Cerebellum (tissue), 5 donors: ENCODE measurements around the genes EXOC4 and LRGUK.

DNA sequence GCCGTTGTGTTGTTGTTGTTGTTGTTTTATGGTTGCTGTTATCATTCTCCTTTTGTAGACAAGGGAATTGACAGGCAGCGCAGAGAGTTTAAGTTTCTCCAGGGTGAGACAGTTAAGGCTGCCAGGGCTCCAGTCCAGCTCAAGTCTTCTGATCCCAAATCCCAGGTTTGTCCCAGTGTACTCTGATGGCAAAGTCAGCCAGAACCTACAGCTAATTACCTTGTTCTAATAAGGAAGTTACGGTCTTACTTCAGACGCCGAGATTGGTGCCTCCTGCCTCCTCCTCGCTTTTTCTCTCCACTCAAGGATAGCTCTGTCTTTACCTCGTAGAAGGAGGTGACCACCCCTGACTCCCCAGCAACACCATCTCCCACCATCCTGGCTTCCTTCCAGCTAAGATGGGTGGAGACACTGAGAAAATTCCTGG is 21.4 kb upstream of the PODXL start:
- PRO-cap, 3 experiments = peak in 1 of 3 experiments; most common minus-strand start position 292 of the sequence (in 1)
- RAMPAGE, long total RNA = no peak

DNA sequence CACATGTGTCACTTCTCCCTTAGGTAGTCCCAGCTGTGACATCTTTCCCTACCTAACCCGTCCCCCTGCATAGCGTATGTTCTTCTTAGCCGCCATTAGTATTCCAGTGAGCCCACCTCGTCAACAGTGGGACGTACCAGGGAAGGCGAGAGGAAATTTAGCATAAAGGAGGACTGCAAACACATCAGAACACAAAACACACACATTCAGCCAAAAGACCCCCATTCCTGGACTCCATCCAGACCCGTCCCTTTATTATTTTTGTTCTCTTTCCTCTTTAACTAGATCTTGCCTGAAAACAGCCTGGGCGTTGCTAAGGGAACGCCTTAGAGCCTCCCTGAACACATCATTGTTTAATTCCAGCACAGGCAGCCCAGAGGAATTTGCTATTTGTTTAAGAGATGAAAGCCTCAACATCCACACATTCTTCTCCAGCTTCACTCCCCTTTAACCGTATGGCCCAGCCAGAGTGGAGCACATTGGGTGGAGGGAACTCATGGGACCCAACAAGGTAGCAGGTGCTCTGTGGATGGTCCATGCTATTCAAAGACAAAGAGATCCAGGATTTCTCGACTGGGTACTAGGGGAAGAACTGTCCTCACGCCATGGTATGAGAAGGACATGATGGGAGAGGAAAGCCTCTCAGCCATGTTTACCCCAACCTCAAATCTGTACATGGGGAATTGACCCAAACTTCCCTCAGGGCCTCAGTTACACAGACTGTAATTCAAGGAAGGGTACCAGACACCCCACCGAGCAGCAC is 44.2 kb upstream of the PODXL start:
- PRO-cap, 3 experiments = no peak in any of the 3 experiments
- RAMPAGE, long total RNA = no peak

DNA sequence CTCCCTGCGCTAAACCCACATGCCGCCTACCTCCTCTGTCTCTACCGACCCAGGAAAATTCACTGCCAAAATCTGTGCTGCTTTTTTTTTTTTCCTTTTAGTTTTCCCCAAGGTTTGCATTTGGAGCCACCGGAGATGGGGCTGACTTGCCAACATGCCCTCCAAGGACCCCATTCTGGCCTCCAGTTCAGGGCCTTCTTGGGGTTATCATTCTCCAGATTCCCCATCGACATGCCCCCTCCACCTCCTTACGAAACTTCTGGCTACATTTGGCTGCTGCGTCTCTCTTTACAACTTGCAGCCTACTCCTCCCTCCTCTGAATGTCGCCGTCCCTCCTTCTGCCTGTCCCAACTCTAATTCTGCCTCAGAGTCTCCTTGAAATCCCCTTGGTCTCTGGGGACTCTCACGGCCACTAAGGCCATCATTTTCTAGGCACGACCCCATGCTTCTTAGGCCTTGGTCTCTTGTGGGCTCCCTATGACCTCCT is 72.2 kb upstream of the PODXL start:
- PRO-cap, 3 experiments = no peak in any of the 3 experiments
- RAMPAGE, long total RNA = no peak

DNA sequence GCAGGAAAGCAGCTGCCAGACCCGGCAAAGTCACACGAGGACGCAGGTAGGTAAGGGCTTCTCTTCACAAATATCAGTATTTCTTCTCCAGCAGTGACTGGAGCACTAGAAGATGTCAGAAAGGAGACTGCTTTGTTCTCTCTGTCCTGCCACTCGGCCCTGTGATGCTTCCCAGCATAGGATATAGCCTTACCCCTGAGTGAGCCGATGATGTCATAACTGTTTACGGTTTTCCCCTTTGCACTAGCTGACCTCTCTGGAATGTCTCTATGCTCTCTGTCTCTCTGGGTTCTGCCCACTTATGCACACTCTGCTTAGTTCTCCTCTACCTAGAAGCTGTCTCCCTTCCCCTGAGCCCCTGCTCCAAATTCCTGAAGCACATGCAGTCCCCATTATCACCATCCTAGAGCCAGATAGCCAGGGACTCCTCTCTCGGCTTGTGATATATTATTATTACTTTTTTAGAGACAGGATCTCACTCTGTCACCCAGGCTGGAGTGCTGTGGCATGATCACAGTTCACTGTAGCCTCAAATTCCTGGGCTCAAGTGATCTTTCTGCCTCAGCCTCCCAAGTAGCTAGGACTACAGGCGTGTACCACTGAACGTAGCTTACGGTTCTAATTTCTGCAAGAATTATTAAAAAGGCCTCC is 167.6 kb upstream of the PODXL start:
- PRO-cap, 3 experiments = no peak in any of the 3 experiments
- RAMPAGE, long total RNA = no peak

DNA sequence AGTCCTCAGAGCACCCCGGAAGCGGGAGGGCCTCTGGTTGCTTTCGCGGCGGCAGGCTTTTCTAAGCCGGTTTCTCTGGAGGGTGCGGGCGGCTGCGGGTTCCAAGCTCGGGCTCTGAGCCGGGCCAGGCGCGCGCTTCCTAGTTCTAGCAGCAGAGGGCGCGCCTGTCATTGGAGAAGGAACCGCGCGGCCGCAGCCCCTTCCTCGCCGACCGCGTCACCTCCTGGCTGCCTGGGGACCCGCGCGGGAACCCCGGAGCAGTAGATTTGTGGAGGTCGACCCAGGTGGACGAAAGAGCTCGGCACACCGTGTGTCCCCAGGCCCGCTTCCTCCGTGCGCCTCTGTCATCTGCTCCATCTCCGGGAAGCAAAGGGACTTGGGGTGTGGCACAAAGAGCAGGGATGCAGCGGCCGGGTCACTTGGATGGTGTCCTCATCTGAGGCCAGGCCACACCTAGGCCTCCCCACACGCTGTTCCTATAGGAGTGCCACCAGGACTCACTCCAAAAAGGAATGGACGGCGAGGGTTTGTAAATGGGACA is 389.0 kb upstream of the PODXL start:
- PRO-cap, 3 experiments = no peak in any of the 3 experiments
- RAMPAGE, long total RNA = no peak

DNA sequence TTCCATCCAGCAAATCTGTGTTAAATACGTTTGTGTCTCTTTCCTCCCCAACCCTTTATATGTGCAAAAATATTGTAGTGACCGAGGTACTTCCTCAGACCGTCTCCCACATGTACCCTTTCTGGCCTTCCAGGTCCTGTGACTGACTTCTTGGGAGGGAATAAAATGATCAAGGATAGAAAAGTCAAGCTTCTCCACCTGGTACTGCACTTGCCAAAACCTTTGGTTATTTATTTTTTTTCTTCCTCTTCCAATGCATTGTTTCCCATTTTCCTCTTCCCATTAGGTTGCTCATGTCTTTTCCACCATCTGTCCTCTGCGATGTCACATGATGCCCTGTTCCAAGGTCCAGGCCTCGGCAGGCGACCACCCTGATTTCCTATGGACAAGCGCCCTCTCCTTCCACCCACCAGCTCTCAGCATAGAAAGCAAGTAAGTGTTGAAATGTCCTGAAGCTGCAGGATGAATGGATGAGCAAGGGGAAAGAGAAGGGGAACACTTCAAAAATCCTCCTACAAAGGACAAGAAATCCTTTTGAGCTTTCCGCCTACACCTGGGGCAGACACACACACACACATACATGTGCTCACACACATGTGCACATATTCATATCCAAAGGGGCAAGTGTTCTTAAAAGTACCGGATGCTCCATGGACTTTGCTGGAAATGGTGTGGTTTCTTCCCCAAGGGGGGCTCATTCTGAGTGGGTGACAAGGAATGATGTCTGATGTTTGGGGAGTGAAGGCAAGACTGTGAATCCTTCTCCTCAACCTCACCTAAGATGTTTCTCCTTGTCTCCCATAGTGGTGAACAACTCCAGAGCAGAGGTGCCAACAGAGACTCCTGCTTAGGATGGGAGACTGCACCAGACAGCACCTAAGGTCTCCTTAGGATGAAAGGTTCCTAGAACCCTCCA is 448.0 kb downstream of the PLXNA4 start:
- PRO-cap, 3 experiments = no peak in any of the 3 experiments
- RAMPAGE, long total RNA = no peak

DNA sequence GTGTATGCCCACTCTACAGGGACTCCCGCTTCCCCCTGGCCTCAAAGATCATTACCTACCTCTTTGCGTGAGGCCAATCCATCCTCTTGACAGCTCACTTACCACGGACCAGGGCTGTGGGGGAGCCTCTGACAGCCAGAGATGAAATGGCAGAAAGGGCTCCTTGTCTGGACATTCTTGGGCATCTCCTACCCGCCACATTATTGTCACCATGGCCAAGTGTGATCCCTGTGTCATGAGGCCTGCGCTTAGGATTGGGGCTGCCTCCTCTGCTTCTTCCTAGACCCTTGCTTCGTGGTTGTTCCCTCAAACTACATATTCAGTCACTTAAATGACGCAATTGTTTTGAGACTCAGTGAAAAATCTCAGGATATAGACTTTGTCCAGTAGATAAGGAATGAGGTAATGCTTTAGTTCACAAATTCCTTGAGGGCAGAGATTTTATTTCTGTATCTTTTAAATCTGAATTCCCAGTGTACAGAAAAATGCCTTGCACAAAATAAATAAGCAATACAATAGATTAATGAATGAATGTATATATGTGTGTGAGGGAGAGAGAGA is 159.1 kb downstream of the PLXNA4 start:
- PRO-cap, 3 experiments = no peak in any of the 3 experiments
- RAMPAGE, long total RNA = no peak

- PRO-cap, 3 experiments = peak in 1 of 3 experiments; most common plus-strand start chr7:132575757 (in 1); most common minus-strand start chr7:132575764 (in 1)
- RAMPAGE, long total RNA = no peak
Measured at GRCh38 chr7:132575679-132576087, 587 bp downstream of the PLXNA4 start.

- PRO-cap, 3 experiments = no peak in any of the 3 experiments
- RAMPAGE, long total RNA = no peak
Measured at GRCh38 chr7:132590272-132590799, 14.1 kb upstream of the PLXNA4 start.

DNA sequence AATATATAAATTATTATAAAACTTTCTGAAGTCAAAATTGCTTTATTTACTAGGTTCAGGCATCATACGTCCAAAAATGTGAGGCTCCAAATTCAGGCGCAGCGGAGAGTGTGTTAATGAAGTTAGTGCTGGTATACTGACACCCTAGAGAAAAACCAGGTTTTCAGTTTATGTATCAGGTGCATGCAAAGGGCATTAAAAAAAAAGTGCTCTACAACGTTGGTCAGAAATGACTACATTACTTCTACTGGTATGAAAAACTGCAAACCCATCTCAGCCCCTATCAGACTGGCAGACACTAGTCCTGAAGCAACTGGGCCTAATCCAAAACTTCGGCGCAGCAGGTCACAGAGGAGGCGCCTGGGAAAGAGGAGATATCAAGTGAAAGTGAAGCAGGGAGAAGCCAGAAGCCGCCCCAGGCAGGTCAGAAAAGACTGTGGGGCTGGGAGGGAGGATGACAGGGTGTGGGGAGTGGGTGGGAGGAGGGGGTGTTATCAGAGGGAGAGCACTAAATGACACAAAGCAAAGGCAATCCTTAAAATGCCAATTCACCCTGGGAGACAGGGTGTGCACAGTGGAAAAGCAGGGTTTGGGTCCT is 886 bp downstream of the CHCHD3 start:
- PRO-cap, 3 experiments = no peak in any of the 3 experiments
- RAMPAGE, long total RNA = no peak

DNA sequence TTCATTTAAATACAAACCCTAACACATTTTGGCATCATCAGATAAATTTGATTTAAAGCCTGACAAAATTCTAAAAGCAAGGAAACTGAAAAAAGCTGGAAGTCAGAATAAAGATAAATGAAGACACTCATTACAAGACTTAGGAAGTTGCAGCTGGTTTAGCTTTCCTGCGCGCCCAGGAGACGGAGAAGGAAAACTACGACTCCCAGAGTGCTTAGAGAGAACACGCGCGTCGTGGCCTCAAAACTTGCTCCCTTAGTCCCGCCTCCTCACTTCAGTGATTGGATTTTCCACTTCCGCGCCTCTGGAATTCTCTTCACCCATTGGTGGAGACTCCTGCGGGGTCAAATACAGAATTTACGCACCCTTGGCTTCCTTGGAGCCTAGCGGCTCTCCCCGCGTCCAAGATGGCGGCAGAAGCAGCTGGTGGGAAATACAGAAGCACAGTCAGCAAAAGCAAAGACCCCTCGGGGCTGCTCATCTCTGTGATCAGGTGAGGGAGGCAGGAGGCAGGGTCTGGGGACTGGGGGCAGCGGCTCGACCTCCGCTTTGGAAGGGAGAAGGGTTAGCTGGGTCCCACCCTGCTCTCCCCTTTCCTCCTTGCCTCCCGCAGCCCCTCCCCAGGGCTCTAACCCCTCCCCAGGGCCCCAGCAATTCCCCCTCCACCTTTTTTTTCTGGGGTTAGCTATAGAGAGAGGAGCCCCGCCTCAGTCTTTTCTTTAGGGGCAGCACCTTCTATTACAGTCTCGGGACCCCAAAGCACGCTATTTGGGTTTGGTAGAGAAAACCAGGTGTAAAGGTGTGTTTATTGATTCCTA is at the start of gene EXOC4:
TSS of gene EXOC4 (plus strand) at position 384 of the 818 bp plus-strand sequence.
- PRO-cap, 3 experiments = peak in 3 of 3 experiments; most common plus-strand start position 389 of the sequence (in 2); most common minus-strand start position 188 of the sequence (in 1)
- RAMPAGE, long total RNA = start-site peak on the plus strand centred at position 400 of the sequence, 15 bp wide, 334 and 636 reads in 2 replicates

- PRO-cap, 3 experiments = no peak in any of the 3 experiments
- RAMPAGE, long total RNA = no peak
Measured at GRCh38 chr7:133307577-133308110, 54.8 kb downstream of the EXOC4 start.

- PRO-cap, 3 experiments = no peak in any of the 3 experiments
- RAMPAGE, long total RNA = no peak
Measured at GRCh38 chr7:133381118-133381652, 128.3 kb downstream of the EXOC4 start.

GRCh38 chr7:133767675-133768329 is 359.3 kb upstream of the LRGUK start:
- PRO-cap, 3 experiments = no peak in any of the 3 experiments
- RAMPAGE, long total RNA = no peak

- PRO-cap, 3 experiments = no peak in any of the 3 experiments
- RAMPAGE, long total RNA = no peak
Measured at GRCh38 chr7:133899932-133900577, 227.1 kb upstream of the LRGUK start.

GRCh38 chr7:133947425-133948056 is 179.6 kb upstream of the LRGUK start:
- PRO-cap, 3 experiments = no peak in any of the 3 experiments
- RAMPAGE, long total RNA = no peak

GRCh38 chr7:134126755-134127884 is at the start of gene LRGUK:
TSS of gene LRGUK (plus strand) at chr7:134127340.
- PRO-cap, 3 experiments = peak in 1 of 3 experiments; most common minus-strand start chr7:134127298 (in 1)
- RAMPAGE, long total RNA = no peak

DNA sequence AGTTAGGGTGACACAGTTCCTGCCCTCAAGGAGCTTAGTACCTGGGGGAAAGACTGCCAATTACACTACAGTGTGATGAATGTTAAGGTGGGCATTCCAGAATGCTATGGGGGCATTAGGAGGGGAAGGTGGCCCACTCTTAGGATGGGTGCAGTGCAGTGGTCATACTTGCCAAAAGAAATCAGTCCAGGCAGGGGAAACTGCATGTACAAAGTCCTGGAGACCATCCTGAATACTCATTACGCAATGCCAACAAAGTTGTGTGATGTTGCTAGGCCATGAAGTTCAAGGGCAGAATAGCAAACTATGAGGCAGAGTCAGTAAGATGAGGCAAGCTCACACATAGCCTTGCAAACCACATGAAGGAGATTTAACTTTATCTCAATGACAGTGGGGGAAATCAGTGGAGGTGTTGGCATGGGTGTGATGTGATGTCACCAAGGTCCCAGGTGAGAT is 49.7 kb upstream of the SLC35B4 start:
- PRO-cap, 3 experiments = no peak in any of the 3 experiments
- RAMPAGE, long total RNA = no peak

- PRO-cap, 3 experiments = no peak in any of the 3 experiments
- RAMPAGE, long total RNA = no peak
Measured at GRCh38 chr7:134448666-134449133, 10.2 kb downstream of the AKR1B1 start.

DNA sequence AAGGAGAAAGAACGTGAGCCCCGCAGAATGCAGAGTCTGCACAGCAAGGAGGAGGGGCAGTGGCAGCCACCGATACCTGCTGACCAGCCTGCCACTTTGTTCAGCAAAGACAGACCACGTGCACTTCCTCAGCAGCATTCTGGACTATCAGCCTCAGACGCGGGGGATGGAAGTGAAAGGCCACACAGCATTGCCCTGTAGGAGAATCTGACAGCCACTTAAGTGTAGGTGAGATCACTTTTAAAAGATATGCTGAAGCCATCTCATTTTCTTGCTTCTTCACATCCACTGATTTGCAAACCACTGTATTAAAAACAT is 7.2 kb downstream of the AKR1B1 start:
- PRO-cap, 3 experiments = peak in 2 of 3 experiments; most common plus-strand start position 156 of the sequence (in 2)
- RAMPAGE, long total RNA = no peak